LUHMES (cell line): ENCODE measurements around a stretch of chr11.

GRCh38 chr11:1943631-1944267 is 3.4 kb upstream of the MRPL23 start:
- PRO-cap = no peak

DNA sequence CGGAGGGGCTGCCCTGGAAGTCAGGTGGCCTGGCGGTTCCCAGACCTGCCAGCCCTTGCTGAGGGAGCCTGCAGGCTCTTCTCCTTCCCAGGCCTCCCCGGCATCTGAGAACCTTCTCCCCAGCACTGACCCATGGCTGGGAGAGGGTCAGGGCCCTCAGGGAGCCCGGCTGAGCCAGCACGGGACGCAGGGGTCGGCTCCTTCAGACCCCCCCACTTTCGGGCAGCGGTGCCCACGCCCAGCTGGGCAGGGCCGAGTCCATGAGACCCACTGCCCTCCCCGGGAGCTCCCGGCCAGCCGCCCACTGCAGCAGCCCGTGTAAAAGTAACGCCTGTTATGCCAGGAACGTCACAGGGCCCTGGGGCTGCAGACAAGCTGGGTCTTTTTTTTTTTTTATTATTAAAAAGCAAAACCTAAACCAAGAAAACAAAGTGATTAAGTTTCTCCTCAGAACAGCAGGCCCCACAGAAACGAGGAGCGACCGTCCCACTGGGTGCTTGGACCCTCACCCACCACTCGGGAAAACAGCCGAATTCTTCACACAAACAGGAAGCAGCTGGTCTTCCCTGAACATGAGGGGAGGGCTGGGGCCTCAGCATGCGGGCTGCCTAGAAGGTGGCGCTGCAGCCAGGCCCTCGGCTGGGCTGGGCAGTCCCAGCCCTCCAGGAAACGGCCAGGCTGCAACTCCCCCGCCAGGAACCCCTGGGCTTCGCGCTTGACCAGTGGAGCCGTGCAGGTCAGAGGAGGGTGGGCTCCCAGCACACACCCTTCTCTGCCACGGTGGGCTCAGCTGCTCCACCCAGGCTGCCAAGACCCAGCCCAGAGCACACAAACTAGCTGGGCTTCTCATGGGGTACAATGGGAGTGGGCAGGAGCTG is 29.9 kb downstream of the IGF2 start:
- PRO-cap = no peak

GRCh38 chr11:2137584-2138076 is 1.6 kb downstream of the IGF2 start:
- PRO-cap = no peak

- PRO-cap = no peak
Observed at GRCh38 chr11:2202380-2202962, 30.9 kb upstream of the TH start.

DNA sequence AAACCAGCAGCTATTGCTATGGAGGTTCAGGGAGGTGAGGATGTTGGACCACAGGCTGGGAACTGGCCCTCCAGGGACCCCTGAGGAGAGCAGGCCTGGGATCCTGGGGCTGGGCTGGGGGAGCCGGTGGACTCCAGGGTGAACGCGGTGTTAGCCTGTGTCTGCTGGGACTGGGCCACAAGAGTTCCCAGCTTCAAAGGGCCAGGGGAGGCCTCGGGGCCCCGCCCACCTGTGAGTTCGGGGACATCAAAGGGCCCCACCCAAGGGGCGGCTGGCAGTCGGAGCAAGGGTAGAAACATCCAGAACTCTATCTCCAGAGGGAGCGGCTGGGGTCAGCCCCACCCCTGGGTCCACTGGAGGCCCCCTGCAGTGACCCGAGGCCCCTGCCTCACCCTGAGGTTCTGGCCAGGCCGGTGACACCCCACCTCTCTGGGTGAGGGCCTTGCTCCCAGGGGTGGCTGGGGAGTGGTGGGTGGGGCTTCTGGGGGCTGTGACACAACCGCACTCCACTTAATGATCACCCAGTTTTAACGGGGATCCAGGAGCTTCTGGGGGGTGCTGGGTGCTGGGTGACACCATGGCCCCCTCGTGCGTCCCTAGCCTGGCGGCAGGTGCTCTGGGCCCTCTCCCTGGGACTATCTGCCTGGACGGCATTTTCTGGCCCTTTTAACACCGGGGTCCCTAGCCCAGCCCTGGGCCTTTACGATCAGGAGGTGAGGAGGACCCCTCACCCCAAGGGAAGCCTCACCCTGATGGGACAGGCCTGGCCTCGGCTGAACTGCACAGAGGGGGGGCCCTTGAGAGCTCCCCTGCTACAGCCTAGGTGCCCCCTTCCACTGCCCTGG is 32.4 kb upstream of the TH start:
- PRO-cap = no peak

DNA sequence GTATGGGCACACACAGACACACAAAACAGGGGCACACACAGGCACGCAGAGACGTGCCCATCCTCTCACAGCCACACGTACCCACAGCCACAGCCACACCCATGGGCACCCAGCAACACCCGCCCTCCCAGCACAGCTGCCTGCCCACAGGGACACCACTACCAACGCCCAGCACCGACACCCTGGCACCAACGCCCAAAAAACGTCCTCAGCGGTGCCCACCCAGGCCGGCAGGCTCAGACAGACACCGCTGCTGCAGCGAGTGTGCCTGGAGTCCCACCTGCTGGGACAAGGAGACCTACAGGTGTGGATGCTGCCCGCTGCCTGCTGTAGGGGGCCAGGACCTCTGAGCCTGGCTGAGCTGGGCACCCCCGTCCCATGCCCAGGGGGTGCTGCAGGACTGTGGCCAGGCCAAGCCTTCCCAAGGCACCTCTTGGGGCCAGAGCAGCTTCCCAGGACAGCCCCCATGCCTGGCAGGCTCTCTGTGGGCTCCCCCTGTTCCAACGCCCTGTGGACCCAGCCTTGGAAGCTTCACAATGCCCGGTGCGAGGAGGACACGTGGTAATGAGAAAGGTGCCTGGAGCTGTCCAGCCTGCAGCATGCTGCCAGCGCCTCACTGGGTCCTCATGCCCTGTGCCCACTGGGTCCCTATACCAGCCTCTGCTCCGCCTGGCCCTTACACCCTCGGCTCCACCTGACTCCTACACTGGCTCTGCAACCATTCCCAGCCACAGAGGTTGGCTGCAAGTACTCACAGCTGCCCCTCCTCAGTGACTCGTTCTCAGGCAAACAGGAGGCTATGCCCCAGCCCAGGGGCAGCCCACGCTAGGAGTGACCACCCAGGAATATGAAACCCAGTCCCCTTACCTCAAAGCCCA is 45.8 kb upstream of the TH start:
- PRO-cap = no peak

GRCh38 chr11:2393984-2394591 is 6.5 kb upstream of the TSSC4 start:
- PRO-cap = no peak

DNA sequence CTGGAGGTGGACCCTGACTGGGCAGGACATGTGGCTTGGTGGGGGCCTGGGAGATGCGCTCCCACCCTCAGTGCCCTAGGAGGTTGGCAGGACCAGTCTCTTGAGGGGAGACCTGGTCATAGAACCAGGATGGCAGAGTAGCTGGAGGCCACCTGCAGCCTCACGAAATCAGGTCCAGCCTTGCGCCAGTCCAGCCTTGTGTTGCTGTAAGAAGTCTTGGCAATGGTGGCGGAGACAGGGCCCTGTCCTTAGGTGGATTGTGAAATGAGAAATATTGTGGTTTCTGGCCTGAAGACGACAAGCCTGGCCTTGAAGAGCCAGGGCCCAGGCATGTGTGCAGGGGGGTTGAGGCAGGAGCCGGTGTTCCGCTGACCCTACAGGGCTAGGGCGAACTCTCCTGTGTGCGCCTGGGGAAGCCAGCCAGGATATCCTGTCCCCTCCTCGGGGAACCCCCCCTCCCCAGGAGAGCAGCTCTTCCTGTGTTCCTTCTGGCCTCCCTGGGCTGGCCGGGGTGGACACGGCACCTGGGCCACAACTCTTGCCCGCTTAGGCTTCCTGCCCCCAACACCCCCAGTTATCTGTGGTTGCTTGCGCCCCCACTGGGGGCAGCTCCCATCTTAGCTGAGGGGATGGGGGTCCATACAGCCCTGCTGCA is 2.8 kb downstream of the KCNQ1 start:
- PRO-cap = no peak

DNA sequence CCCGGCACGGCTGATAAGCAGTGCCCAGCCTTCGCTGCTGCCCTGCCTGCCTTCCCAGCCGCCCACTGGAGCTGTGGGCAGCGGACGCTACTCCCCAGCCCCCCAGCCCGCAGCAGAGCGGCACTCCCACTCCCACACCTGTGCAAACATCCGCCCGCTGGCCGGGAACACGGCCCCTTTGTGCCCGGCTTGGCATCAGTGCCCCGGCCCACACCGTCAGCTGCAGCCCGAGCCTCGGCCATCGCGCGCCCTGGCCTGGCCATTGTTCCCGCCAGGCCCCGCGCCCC is 130.2 kb downstream of the KCNQ1 start:
- PRO-cap = no peak

DNA sequence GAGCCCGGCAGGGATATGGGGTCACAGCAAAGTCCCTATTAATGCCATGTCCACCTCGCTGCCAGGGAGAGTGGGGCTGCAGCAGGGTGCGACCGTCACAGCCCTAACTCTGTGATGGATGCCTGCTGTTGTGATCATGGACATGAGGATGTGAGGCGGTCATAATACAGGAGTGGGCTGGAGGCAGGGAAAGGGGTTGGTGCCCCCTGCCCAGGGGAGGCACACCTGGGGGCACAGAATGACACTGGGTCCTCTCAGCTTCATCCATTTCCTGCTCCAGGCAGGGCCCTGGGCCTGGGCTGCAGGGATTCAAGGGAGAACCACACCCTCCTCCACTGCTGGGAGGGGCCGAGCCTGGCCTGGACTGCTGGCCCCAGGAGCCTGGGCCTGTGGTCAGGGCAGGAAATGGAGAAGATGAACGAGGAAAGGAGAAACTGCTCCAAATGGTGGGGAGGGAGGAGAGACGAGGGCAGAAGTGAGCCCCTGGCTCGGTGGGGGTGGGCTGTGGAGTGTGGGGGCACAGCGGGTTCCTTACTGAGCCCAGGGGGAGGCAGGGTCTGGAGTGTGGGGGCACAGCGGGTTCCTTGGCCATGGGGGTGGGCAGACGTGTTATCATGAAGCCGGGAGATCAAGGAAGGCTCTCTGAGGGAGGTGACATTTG is 147.7 kb downstream of the CDKN1C start:
- PRO-cap = no peak

DNA sequence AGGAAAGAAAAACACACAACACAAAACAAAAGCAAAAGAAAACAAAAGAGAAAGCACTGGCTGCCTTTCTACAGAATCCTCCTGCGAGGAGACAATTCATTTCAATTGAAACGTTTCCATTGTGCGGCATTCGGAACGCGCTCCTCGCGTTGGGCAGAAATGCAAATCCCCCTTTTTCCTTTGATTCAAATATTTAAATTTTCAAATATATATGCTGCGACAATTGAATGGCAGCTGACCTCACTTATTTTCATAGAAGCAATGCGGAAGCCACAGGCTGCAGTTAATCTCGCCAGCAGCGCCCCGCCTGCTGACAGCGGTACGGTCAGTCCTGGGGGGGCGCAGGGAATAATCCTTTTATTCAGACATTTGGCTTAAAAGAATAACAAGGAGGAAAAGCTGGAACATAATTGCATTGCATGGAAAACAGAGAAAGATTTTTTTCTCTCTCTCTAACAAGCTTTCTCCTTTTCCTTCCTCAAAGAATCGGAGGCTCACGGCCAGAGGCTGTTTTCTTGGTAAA is 17.4 kb downstream of the CDKN1C start:
- PRO-cap = no peak

DNA sequence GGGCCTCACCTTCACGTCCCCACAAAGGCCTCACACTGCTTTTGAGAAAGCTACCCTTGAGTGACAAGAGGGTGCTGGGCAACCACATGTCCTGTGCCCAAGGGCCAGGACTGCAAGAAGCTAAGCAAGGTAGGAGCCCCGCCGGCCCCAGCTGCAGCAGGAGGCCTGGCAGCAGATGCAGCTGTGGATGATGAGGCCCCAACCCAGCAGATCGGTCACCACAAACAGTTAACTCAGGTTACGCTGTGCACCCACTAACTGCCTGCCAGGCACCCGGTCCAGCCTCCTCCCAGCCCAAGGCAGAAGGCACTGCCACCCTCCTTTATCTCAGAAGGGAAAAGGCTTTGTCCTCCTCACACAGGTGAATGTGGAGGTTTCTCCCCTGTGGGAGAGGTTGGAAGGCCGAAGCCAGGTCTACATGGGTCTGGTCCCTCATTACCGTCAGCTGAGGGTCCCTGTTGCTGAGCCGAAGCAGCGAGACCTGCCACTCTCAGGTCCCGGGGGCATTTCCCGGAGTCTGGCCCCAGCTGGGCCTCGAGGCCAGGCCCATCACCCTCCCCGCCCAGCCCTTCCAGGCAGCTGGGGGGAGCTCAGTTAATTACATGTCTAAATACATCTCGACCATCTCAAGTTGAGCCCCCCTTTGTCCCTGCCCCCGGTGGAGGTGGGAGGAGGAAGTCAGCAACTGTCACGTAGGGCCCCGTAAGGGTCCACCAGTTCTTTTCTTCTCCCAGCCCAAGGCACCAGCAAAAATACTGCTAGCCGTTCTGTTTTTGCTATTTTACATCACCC is 3.8 kb downstream of the CDKN1C start:
- PRO-cap = no peak

DNA sequence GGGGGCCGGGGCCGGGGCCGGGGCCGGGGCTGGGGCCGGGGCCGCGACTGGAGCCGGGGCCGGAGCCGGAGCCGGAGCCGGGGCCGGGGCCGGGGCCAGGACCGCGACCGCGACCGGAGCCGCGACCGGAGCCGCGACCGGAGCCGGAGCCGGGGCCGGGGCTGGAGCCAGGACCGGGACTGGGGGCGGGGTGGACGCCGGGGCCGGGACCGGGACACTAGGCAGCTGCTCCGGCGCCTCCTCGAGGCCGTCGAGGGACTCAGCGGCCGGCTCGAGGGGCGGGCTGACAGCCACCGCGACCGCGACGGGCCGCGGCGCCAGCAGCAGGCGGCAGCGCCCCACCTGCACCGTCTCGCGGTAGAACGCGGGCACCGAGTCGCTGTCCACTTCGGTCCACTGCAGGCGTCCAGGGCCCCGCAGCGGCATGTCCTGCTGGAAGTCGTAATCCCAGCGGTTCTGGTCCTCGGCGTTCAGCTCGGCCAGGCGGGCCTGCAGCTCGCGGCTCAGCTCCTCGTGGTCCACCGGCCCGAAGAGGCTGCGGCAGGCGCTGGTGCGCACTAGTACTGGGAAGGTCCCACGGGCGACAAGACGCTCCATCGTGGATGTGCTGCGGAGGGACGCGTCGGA is 602 bp downstream of the CDKN1C start:
- PRO-cap = no peak

- PRO-cap = no peak
Observed at GRCh38 chr11:2945319-2945961, 16.2 kb upstream of the PHLDA2 start.

DNA sequence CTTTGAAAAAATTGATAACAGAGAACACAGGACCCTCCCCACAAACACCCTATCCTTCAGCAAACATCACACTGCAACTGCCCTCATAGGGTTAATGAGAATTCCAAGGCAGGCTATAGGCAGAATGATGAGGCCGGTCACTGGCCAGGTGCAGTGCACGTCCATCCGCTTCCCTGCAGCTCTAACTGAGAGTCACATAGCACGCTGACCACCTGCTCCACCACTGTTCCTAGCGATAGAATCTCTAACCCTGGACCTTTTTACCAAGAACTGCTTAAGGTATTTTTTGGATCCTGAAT is 29.8 kb upstream of the NAP1L4 start:
- PRO-cap = no peak

- PRO-cap = no peak
Observed at GRCh38 chr11:3090810-3091097, 33.5 kb upstream of the CARS1 start.

- PRO-cap = no peak
Observed at GRCh38 chr11:3378339-3379015, 469 bp downstream of the ZNF195 start.

DNA sequence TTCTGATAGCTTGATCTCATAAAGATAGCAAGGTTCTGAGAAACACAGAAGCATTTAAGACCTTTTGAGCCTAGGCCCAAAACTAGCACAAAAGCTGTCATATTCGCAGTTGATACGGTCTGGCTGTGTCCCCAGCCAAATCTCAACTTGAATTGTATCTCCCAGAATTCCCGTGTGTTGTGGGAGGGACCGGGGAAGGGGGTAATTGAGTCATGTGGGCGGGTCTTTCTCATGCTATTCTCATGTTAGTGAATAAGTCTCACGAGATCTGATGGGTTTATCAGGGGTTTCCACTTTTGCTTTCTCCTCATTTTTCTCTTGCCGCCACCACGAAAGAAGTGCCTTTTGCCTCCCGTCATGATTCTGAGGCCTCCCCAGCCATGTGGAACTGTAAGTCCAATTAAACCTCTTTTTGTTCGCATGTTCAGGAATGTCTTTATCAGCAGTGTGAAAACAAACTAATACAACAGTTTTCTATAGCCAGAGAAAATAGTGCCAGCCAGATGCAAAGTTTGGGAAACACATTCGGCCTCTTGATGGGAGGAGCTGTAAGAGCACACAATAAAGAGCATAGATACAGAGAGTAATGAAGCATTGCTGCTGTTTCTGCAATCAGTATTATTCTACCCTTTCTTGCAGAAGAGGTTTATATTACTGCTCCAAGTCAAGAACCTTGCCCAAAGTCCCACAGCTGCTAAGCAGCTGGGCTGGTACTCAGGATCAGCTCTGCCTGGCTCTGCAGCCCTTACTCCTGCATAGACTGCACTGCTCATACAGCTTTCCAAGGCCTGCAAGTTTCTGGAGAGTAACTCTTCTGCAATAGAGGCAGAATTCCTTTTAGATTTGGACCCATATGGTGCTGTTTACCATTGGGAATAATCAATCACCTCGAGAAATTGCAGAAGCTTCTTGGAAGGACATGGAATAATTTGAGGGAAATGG is 2.0 kb upstream of the ZNF195 start:
- PRO-cap = no peak

DNA sequence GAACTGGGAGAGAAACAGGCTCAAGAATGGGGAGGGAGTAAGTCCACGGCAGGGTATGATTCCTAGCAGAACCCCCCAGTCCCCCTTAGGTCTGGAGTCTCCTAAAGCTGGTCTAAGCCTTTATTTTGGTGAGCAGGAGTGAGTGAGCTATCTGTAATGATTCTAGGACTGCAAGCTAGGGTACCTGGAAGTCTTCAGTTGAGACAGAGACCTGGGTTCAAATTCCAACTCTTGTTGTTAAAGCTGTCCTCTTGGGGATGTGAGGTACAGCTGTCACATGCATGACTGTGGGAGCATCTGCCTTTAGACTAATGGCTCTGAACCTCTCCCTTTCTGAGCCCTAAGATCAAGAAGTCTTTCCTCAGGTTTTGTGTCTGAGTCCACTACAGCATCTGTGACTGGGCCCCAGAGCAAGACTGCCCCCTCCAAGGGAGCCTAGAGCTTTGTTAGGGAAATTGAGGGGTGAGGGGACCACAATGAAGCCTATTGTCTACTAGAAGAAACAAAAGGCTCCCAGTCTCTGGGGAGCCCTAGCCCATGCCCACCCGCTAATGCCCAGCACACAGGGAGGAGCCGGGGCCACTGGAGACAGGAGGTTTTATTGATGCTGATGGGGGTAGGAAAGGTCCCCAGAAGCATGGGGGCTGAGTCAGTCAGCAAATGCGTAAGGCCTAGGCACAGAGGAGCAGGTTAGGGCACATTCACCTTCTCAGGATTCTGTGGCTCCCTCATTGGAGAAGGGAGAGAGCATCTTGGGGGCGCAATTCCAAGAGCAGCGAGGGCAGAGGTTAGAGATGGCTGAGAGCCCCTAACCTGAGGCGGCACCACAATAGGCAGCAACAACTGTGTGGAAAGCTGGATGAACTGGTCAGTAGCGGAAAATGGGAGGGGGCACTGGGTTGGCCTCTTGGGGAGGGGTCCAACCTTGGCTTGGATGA is 14.1 kb downstream of the RHOG start:
- PRO-cap = no peak

DNA sequence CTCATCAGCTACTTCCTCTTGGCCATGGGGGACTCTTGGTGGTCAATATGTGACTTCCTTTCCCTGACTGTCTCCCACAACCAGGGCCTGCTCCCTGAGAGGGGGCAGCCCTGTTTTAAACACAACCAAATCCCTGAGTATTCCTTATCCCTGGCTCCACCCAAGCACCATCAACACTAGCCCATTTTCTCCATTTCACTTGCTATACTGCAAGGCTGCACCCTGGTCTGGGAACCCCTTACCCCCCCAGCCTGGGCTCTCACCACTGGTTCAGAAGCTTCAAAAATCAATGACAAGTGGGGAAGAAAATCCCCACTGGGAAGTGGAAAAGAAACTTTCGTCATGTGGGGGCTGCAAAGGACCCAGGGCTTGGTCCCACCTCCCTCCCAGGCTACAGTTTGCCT is 9.8 kb downstream of the RHOG start:
- PRO-cap = no peak